ReNcell CX (cell line): ENCODE measurements around the genes SNX7, PALMD and GPR88.

DNA sequence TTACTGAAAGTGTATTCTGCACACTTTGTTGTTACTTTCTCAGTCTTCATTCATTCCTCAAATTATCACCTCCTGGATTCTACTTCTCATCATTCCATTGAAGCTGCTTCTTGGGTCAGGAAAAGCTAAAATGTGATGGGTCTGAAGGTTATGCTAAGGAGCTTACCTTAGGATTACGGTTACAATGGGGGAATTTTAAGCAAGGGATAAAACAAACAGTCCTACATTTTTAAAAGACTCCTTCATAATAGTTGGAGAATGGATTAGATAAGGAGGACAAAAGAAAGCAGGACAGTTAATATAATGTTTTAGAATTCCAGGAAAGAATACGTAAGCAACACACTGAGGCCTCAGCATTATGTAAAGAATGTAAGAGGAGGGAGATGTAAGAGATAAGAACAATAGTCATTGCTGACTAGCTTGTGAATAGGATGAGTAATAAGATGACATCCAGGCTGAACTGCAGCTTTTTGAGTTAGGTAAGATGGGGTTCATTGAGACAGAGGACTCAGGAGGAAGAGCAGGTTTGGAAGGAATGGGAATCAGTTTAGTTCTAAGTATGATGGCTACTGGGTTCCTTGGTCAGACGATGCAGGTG is 372.6 kb downstream of the PTBP2 start:
- PRO-cap: no peak

DNA sequence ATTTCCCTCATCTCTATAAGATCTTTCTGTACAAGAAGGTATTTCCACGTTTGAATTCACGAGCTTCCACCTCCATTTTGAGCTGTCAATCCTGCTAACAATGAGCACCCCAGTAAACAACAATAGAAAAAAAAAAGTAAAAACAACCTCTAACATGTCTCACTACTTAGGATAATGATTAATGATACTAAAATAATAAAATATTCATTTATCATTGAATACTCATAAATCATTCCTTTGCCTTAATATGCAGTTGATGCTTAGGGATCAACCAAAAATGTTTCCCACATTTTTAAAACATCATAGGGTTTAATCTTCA is 509.5 kb downstream of the DPYD start:
- PRO-cap: no peak

GRCh38 chr1:98661526-98662600 is at the start of gene SNX7:
Gene SNX7, plus strand, starts transcription at chr1:98661721.
- PRO-cap: bidirectional peak, plus-strand start at chr1:98661729, minus-strand start at chr1:98661598; bidirectional peak, plus-strand start at chr1:98661977, minus-strand start at chr1:98661985

DNA sequence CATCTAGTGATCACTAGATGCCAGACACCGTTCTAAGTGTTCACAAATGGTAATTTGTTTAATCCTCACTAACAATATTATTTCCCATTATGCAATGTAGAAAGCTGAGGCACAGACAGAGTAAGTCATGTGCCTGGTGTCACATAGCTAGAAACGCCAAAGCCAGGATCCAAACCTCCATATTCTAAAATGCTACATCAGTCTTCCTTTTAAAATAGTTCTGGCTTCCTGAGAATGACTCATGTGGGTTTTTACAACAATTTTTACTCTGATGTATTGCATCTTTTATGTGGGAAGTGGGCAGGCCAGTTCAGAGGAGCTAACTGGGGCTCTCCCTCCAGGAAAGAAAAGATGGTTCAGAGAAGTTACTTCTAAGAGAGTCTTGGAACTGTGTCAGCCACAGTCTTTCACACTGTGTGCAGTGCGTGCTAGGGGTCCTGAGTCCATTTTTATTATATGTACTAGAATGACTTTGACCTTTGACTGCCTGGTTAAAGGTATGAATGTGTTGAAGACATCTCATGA is 177.4 kb downstream of the PLPPR4 start:
- PRO-cap: no peak

DNA sequence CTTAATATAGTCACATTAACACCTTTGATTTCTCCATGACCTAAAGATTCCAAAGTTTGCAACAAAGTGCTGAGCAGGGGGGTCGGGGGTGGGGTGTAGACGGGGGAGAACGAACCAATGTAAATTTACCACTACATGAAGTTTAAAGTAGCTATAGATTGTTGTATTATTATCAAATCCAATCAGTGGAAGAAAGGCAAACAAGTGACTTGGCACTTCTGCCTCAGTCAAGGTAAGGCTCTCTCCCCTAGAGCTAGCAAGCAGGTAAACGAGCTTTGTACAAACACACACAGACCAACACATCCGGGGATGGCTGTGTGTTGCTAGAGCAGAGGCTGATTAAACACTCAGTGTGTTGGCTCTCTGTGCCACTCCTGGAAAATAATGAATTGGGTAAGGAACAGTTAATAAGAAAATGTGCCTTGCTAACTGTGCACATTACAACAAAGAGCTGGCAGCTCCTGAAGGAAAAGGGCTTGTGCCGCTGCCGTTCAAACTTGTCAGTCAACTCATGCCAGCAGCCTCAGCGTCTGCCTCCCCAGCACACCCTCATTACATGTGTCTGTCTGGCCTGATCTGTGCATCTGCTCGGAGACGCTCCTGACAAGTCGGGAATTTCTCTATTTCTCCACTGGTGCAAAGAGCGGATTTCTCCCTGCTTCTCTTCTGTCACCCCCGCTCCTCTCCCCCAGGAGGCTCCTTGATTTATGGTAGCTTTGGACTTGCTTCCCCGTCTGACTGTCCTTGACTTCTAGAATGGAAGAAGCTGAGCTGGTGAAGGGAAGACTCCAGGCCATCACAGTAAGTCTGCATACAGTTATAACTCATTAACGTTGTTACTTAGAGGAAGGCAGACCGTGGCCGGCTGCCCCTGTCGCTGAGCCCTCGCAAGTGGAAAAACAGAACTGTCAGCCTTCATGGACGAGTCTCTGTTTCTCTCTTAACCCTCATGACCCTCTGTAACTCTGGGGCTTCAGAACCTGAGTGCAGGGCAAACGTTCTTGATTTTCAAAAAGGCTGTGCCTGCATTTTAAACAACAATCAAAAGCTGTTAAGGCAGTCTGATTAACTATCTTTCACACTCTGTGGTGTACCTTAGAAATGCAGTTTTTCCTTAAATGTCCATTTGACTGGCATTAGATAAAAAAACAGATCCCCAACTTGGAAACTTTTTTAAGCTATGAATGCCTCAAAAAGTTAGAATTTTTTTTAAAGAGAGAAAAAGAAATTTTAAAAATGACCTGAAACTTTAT is at the start of gene PALMD:
PALMD (plus strand) TSS at position 552 of the 1,253 bp plus-strand sequence.
- PRO-cap: no peak

- PRO-cap: no peak
Measured at GRCh38 chr1:99969353-99969551, 544 bp upstream of the SLC35A3 start.

GRCh38 chr1:100186784-100186983 is 8.6 kb upstream of the LRRC39 start:
- PRO-cap: no peak

DNA sequence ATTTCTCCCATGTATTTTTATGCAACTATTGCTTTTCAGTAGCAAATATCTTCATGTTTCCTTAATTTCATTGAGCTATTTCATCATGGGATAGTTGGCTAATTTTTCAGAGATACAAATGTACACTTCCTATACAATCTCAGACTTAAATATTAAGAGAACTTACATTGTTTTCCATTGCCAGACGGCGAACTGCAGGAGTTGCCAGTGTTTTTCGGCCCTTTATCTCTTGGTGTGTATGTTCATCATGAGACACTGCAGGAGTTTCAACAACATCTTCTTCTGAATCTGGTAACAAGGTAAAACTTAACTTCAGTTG is 31.2 kb downstream of the DBT start:
- PRO-cap: no peak

- PRO-cap: no peak
Measured at GRCh38 chr1:100248750-100249464, 727 bp downstream of the DBT start.

GRCh38 chr1:100270435-100270946 is 4.5 kb downstream of the RTCA start:
- PRO-cap: no peak

- PRO-cap: no peak
Measured at GRCh38 chr1:100405897-100406156, 53.5 kb downstream of the CDC14A start.

GRCh38 chr1:100412879-100413590 is 60.7 kb downstream of the CDC14A start:
- PRO-cap: no peak

GRCh38 chr1:100463805-100464054 is 74.2 kb upstream of the GPR88 start:
- PRO-cap: no peak

DNA sequence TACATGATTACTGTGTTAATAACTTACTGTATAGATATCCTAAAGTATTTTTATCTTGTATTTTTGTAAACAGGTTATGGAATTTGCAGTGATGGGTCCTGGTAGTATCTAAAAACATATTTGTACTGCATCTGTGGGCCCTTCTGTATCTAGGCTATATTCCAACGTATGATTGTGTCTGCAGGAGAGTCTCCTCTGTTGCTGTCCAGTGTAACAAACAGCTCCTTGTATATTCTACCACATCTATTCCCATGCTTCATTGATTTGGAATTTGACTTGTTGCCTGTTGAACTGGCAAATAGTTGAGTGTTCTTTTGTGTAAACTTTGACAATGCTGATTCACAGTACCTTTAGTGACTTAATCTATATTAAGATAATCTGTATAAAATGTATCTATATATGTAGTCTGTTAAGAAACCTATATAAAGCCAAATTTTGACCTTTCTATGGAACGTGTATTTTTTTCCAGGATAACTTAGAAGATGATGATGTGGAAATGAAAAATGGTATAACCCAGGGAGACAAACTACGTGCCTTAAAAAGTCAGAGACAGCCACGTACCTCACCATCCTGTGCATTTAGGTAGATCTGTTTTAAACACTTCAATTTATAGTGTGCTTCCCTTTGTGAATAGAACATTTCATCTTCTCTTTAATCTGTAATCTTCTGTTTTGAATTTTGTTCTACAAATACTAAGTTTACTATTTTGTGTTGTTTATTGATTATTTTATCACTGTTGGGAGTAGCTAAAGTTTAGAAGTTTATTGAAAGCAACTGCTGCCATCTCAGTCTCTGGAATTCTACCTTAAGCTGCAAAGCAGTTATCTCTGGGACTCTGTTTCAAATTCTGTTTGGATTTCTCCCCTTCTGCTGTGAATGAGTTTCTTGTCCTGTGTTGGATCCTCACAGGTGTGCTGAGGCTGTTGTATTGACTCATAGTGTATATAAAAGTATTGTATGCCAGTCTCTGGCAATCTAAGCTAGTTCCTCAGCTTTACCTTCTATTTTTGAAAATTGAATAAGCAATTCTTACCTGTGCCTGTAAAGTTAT is 43.3 kb upstream of the GPR88 start:
- PRO-cap: no peak

DNA sequence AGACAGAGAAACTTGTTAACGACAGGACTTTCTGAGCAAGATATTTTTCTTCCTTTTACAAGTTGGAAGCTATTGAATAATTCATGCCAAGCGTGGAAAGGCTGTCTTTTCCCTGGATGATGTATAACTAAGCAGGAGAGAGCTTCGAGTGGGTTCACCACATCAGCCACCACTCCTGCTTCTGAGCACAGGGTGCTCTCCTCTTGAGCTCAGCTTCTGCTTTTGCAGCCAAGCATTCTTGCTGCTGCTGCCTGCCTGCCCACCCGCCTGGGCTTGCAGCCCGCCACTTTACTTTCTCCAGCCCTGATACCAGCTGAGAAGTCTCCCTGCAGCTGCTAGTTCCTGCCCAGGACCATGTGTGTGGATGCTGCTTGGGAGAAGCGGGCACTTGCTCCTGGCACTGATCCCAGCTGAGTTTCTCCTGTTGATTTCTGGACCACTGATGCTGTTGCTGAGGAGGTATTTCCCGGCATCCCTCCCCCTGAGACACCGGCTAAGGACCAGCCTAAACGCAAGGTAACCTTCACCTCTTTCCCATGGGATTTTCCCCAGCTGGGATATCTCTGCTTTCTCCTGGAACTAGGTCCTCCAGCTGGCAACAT is at the start of gene GPR88:
GPR88 (plus strand) TSS at position 153 of the 602 bp plus-strand sequence.
- PRO-cap: no peak

GRCh38 chr1:100925875-100927119 is 30.4 kb downstream of the SLC30A7 start:
- PRO-cap: no peak

DNA sequence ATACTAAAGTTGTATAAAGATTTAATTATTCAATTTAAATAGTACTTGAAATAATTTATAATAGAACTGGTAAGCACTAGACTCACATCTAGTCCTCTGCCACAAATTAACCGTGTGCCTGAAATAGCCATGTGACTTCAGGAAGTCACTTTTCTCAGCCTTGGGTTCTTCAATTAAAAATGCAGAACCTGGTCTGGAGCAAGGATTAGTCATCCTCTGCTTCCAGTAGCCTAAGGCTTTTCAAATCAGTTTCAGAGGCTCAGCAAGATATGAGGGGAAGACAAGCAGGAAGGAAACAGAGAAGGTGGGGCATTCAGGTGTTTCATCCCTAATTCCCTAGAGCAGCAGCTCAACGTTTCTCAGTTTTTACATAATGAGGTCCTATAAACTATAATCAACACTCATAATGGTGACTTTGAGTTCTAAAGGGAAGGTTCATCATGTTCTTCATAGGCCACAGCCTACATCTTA is 23.0 kb downstream of the DPH5 start:
- PRO-cap: no peak

- PRO-cap: unidirectional peak, minus-strand start at chr1:101025320
Measured at GRCh38 chr1:101024974-101025647, 473 bp downstream of the DPH5 start.

DNA sequence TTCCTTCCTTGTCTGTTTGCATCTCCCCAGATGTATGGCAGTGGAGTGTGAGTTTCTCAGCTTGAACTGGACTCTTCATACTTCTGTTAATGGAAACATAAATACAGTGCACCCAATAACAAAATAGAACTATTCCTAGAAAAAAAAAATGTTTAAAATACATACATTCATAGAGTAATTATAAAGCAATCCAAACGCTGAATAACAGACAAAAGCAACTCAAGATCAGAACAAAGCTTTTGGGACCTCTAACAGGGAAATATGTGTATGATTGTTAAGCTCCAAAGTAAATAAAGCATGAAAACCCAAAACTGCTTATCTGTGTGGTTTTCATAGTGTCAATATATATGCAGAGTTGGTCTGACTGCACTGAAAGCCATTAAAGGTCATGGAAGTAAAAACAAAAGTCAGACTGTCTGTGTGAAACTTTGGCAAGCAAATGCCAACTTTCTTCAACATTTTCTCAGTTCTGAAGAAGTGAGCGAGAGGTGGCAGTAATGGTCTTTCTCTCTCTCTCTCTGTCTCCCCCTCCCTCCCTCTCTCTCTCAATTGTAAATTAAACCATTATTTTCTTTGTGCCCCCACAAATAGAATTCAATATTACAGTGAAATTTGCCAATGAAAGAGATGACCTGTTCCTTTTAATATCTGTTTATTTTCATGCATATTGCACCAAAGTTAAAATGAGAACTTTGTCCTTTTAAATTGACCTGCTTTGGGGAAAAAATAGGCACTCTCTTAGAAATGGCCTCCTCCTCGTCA is 100.1 kb upstream of the S1PR1 start:
- PRO-cap: no peak

DNA sequence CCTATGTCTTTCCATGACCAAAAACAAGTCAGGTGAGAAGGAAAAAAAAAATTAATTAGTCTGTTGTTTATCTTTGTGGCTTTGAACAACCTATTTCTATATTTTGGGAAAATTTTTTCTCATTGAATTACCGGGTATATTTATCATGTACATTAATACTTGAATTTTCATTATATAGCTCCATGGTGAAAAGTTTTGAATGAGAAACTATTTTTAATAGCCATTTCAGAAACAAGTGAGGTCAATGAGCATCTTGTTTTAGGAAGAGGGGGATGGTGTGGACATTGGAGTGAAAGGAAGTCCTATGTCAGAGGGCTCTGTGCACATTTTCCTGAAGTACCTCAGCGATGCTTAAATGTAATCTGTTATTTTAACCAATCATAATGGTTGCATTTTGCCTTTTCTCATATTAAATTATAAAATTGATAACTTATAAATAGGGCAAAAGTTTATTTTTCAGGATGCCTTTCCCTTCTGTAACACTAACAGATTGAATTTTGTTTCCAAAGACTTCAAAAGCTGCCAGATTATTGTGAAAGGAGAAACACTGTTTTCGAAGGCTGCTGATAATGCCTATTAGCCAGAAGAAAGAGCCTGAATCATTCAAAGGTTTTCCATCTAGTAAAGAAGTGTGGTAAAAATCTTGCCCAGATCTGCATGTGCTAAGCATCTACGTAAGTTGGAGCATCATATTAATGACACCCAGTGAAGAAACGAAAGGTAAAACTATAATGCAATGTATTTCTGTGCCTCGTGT is 73.7 kb upstream of the S1PR1 start:
- PRO-cap: no peak